ENCODE measurements around the genes RAC2 and GGA1.

- PRO-cap, result no peak
These were observed 3.8 kb downstream of the IL2RB start for GRCh38 chr22:37145682-37146540.

DNA sequence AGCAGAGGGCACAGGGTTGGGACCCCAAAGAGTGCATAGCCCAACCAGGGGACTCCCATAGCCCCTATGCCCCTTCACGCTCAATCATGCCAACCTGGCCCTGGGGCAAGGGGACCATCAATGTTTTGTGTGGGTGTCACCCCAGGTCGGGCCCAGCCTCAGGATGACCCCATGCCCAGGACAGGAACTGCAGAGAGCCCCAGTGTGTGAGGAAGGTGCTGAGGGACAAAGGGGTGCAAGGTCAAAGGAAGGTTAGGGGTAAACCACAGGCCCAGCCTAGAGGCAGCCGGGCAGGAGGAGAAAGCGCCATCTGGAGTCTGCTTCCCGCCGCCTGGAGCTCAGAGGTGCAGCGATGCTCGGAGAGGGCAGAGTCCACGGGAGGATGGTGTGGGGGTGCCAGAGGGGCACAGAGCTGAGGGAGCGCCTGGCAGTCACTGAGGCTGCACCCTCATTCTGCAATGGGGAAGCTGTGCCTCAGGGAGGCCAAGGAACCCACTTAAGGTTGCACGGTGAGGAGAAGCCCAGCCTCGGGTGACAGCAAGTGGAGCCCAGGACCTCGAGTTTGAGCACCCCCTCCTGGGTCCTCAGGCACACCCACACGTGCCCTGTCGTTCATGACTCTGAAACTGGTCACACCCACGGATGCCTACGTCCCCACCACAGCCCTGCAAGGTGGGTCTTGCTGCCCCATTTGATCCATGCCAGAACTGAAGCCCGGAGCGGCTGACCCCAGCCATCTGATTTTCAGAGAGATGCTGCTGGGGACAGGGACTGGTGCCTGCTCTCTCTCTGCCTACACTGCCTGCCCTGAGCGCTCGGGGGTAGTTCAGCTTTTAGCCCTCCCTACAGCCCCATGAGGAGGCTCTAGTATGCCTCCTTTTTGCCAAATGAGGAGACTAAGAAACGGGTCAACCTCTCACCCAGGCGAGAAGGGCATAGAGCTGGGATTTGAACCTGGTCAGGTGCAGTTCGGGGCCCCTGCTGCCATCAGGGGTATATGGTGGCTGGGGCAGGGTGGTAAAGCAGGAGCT is 1.6 kb downstream of the IL2RB start:
- PRO-cap, result no peak

- PRO-cap, result no peak
These were observed 9.6 kb upstream of the C1QTNF6 start for GRCh38 chr22:37197506-37198276.

- PRO-cap, result no peak
These were observed 987 bp downstream of the SSTR3 start for GRCh38 chr22:37211251-37211728.

- PRO-cap, result no peak
These were observed 14.8 kb downstream of the RAC2 start for GRCh38 chr22:37229151-37229818.

DNA sequence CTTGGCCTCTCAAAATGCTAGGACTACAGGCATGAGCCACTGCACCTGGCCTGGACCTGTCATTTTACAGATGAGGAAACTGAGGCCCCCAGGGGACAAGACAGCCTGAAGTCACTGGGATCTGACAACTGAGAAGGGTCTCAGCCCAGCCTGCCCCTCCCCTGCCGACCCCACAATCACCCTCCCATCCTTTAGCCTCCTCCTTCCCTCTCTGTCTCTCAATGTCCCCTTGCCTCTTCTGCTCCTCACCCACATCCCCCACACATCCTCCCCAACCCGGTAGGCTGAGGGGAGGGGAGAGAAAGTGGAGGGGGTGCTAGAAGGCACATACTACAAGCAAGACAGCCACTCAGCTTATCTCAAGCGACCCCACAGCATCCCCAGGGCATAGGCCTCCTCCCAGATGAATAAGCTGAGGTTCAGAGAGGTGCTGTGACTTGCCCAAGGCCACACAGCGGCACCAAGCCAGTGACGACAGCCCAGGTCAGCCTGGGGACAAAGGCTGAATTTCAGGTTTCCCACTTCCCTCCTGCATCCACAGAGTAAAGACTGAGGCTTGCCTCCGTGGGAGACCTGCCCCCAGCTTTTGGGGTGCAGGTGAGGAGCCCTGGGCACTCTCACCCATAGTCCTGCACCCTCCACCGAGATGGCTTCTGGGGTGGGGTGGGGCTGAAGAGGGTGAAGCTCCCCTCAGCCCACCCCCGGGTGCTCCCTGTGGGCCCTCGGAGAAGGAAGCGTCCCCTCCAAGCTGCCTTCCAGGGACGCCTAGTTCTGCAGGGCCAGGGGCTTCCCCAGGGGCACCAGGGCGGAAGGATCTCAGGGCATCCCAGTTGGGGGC is 601 bp downstream of the RAC2 start:
- PRO-cap, result no peak

DNA sequence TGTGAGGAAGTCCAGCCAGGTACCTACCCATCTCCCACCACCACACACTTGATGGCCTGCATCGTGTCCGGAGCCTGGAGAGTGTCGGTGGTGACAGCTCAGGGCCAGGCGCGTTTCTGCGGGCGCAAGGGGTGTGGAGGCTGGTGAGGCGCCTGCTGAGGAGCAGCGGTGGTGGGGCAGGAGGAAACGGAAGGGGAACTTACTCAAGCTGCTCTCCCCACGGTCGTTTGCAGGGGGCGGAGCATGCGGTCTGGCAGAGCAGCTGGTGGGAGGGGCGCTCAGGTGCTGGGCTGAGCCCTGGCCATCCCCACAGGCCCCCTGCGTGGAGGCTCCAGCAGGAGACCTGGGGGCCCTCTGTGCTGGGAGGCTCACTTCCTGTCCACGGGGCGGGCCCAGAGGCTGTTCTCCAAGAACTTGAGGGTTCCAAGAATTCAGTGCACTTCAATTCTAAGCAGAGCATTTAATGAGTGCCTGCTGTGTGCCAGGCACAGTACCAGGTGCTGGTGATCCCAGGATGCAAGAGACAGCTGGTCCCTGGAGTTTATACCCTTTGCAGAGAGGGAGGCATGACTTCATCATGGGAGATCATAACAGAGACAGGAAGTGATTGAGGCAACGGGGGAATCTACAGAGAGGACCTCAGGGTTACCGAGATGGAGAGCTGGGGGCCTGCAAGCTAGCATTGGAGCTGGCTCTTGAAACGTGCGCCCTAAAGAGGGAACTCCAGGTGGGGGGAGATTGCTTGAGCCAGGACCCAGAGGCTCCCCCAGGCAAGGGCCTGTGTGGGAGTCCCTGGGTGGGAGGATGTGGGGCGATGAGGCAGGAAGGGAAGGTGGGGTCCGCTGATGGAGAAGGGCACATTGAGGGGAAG is at the start of gene RAC2:
TSS of gene RAC2 (minus strand) at position 183 of the 871 bp plus-strand sequence.
- PRO-cap, result unidirectional peak, minus-strand start at position 118 of the sequence

DNA sequence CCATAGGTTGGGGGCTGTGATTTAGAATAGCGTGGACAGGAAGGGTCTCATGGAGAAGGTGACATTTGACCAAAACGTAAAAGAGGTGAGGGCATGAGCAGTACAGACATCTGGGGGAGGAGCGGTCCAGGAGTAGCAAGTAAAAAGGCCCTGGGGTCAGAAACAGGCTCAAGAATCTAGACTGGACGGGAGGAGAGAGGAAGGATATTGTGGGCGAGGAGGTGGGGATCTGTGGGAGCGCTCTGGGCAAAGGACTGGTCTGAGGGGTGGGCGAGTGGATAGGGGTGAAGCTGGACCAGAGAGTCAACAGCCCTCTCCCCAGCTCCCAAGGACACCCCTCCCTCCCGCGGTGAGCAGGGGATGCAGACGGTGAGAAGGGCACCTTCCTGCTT is 16.1 kb downstream of the CYTH4 start:
- PRO-cap, result no peak

DNA sequence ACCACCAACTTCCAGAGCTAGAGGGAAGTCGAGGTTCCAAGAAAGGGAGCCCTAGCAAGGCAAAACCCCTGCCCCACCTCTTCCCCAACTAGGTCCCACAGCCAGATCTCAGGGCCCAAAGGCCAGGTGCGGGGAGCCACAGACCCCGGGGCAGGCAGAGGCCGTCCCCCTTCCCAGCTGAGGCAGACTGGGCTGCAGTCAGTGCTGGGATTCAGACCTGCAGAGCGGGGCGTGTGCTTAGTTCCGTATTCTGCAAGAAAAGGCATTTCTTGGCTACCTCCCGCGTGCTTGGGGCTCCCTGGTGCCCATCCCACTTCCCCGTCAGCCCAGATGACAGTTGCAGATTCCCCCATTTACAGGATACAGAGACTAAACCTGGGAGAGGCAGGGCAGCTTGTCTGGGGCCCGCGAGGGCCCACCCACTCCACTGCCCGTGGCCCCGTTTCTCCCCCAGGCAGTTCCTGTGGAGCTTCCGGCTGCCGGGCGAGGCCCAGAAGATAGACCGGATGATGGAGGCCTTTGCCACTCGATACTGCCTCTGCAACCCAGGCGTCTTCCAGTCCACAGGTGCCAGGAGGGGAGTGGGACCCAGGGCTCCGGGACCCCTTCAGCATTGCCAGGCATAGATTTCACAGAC is 18.3 kb downstream of the CYTH4 start:
- PRO-cap, result no peak

- PRO-cap, result no peak
These were observed 21.6 kb downstream of the CYTH4 start for GRCh38 chr22:37303728-37304488.

DNA sequence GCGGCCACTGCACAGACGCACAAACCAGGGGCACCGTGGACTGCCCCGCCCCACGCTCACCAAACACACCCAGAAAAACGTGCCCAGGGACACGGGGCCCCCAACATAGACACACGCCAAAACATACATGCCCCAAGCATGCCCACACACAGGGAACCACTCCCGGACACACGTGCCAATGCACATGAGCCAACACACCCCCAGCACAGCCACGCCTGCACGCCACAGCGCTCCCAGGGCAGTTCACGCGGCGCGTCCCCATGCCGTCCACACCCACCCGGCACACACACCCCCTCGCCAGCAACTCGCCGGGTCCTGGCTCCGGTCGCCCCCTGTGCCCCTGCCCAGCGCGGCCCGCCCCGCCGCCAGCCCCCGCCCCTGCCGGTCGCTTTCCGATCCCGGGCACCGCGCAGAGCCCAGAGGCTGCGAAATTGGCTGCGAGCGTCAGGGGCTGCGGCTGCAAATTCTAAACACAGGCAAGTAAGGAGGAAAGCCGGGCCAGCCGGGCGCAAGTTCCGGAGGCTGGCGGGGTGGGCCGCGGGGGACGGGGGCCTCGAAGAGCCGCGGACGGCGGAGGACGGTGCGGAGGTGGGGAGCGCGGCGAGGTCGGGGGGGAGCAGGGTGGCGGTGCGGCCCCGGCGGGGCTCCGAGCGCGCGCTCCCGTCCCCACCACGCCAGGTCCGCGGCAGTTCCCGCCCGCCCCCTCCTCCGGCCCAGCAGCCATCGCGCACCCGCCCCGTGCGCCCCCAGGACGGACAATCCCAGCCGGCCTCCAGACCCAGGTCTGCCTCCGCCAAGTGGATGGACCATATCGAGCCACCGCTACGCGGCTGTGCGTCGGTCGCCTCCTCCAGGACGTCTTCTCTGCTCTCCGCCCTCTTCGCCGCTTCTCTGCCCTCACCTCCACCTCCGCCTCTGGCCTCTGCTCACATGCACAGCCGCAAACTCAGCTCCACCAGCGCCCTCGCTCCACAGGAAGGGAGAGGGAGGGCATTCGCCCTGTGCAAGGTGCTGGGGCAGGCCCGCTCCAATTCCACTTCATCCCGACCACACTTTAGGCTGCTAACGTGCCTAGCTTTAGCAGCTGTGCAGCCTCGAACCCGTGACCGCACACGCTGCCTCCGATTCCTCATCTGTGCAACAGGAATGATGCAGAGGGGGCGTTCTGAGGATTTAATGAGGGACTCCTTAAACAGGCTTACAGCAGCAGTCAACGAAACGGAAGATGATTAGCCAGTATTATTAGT is 7.3 kb downstream of the ELFN2 start:
- PRO-cap, result no peak

DNA sequence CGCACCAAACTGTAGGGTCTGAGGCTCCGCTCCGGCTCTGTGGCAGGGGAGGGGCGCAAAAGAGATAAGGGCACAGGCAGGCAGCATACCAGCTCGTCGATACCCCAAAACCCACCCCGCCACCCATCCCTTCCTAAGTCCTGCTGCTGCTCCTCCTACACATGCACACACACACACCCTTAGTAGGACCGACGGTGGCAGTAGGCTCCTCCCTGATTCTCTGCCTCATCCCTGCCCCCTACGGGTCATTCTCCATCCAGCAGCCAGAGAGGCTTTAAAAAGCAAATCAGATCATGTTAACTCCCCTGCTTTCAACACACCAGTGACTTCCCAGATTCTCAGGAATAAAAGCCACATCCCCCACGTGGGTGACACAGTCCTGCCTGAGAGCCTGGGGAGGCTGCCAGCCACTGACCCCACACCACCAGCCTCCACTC is 6.6 kb upstream of the MFNG start:
- PRO-cap, result no peak

GRCh38 chr22:37607516-37607831 is 1.2 kb upstream of the GGA1 start:
- PRO-cap, result no peak

DNA sequence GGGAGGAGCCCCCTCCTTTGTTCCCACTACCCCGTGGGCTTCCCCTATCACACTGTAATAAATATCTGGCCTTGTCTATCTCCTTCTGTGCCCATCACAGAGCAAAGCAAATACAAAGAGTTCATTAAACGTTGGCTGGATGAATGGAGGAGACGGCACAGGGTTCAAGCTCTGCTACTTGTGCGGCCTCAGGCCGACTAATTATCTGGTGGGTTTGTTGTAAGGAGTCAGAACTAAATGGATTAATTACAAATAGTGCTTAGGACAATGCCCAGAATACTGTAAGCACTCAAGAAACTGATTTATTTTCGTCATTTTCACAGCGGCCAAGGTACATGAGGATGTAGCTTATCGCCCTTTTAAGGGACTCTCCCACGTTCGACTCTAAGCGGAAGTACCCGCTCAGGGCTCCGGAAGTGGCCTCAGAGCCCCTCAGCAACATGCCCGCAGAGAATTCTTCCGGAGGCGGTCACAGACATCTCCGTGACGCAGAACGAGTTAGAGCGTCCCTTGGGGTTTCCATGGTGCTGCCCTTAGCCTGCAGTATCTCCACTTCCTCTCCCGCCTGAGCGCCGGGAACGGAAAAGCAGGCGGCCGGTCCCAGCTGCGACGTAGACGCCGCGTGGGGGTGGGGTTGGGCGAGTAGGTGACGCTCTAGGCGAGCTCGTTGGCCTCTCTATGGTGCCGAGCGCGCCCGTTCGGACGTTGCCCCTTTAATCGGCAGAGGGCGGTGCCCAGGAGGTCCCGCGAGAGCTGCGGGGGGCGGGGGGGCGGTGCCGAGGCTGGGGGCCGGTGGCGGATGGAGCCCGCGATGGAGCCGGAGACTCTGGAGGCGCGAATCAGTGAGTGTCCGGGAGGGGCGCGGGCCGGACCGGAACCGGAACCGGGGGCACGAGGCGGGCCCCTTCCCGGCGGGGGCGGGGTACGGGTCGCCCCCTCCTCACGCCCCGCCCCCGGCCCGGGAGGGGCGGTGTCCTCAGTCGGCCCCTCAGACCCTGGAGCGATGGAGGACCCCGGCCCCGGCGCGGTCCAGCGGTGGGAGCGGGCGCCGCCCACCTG is at the start of gene GGA1:
TSS of gene GGA1 (plus strand) at position 773 of the 1,059 bp plus-strand sequence.
- PRO-cap, result bidirectional peak, plus-strand start at position 457 of the sequence, minus-strand start at position 383 of the sequence; bidirectional peak, plus-strand start at position 776 of the sequence, minus-strand start at position 617 of the sequence

GRCh38 chr22:37609121-37609289 is 371 bp downstream of the GGA1 start:
- PRO-cap, result no peak

GRCh38 chr22:37621308-37621883 is 12.8 kb downstream of the GGA1 start:
- PRO-cap, result no peak

DNA sequence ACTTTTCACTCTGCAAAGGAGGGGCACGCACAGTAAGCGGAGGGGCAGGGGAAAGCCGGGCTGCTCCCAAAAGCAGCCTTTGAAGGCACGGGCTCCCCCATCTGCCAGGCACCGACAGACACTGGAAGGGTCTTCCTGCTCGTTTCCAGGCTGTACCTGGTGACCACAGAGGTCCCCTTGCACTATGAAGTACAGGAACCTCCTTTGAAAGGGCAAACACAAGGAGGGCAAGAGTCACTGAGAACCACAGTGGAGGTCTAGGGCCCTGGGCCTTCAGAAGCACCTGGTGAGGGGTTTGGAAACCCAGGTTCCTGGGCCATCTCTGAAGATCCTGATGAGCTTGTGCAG is 14.1 kb downstream of the GGA1 start:
- PRO-cap, result no peak

GRCh38 chr22:37624610-37625390 is 14.7 kb upstream of the SH3BP1 start:
- PRO-cap, result no peak

GRCh38 chr22:37625781-37626822 is 13.4 kb upstream of the SH3BP1 start:
- PRO-cap, result no peak

DNA sequence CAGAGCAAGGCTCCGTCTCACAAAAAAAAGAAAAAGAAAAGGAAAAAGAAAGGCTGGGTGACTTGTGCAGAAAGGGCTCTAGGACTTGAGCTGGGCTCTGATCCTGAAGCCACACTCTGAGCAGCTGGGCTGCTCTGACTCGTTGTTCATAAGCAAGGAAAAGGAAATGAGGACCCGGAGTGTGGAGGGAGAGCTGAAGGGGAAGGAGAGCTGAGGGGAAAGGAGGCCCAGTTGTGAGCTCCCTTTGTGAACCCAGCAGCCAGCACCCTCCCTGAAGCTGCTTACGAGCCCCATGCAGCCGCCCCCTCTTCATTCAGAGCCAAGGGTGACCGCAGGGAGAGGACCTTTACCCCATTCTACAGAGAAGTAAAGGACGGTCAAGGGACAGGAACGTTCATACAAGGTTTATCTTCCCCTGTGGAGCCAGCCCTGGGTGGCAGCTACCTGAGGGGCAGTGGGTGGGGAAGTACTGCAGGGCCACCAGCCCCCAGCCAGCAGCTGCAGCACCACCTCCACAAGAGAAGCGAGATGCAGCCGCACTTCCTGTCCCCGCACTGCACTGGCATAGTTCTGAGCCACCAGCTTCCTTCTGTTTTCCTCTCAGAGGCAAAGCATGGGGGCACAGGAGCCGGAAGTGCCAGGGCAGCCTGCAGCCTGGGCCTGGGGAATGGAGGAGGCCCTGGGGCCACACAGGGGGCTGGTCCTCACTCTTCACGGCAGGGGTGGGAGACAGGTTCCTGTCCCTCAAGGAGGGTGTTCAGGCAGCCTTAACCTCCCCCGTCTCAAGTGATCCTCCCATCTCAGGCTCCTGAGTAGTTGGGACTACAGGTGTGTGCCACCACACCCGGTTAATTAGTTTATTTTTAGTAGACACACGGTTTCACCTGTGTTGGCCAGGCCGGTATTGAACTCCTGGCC is 12.1 kb upstream of the SH3BP1 start:
- PRO-cap, result no peak

Data from ureter (tissue), 1 donor.